Omental fat pad (tissue), 4 donors: ENCODE measurements around a stretch of chr2.

GRCh38 chr2:32401084-32401822 lies 44.4 kb downstream of the BIRC6 start:
- PRO-cap, result no peak
- RAMPAGE, long total RNA, 4 experiments, result no peak in any of the 4 experiments

GRCh38 chr2:32414739-32415093 lies 57.9 kb downstream of the BIRC6 start:
- PRO-cap, result no peak
- RAMPAGE, long total RNA, 4 experiments, result no peak in any of the 4 experiments

DNA sequence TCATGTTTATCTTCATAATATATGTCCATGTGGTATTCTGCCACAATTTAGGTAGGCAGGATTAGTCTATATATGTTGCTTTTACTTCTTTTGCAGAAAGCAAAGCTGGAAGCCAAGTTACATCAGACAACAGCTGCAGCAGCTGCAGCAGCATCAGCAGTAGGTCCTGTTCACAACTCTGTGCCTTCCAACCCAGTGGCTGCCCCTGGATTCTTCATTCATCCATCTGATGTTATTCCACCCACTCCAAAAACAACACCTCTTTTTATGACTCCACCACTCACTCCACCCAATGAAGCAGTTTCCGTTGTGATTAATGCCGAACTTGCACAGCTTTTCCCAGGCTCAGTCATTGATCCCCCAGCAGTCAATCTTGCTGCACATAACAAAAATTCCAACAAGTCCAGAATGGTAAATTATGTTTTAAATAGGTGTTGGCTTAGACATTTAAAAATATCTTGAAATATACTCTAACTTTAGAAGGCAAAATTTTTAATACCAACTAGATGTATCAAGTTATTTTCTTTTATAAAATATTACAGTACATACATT lies 107.7 kb downstream of the BIRC6 start:
- PRO-cap, result no peak
- RAMPAGE, long total RNA, 4 experiments, result no peak in any of the 4 experiments

GRCh38 chr2:32464965-32465361 lies 108.1 kb downstream of the BIRC6 start:
- PRO-cap, result no peak
- RAMPAGE, long total RNA, 4 experiments, result no peak in any of the 4 experiments

DNA sequence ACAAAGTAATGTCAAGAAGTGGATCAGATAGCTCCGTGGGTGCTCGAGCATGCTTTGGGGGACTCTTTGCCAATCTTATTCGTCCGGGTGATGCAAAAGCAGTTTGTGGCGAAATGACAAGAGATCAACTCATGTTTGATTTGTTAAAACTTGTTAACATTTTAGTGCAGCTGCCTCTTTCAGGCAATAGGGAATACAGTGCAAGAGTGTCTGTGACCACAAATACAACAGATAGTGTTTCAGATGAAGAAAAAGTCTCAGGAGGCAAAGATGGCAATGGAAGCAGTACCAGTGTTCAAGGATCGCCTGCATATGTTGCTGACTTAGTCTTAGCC lies 128.2 kb upstream of the TTC27 start:
- PRO-cap, result no peak
- RAMPAGE, long total RNA, 4 experiments, result no peak in any of the 4 experiments

GRCh38 chr2:32574785-32575500 lies 52.9 kb upstream of the TTC27 start:
- PRO-cap, result no peak
- RAMPAGE, long total RNA, 4 experiments, result no peak in any of the 4 experiments

DNA sequence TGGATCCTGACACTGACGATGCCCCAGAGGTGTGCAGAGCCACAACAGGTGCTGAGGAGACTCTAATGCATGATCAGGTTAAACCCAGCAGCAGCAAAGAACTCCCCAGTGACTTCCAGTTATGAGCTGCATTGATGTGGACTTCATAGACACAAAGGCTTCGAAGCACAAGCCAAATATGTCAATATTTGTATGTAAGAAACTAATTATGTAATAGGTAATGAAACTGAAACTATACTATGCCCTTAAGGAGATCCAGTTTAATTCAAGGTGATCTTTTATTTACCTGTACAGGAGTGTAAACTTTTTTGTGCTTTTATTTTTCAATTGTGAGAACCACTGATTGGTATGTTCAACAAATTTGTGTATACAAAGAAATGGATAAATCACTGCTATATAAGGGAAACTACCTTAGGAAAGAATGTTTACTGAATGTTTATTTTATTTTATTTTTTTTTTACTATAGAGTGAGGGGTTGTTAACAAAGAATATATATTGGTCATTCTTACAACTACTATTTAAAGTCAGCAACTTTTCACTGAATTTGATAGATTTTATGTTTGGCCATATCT lies 10.0 kb upstream of the TTC27 start:
- PRO-cap, result no peak
- RAMPAGE, long total RNA, 4 experiments, result no peak in any of the 4 experiments

GRCh38 chr2:32715163-32715765 lies 87.4 kb downstream of the TTC27 start:
- PRO-cap, result no peak
- RAMPAGE, long total RNA, 4 experiments, result no peak in any of the 4 experiments

DNA sequence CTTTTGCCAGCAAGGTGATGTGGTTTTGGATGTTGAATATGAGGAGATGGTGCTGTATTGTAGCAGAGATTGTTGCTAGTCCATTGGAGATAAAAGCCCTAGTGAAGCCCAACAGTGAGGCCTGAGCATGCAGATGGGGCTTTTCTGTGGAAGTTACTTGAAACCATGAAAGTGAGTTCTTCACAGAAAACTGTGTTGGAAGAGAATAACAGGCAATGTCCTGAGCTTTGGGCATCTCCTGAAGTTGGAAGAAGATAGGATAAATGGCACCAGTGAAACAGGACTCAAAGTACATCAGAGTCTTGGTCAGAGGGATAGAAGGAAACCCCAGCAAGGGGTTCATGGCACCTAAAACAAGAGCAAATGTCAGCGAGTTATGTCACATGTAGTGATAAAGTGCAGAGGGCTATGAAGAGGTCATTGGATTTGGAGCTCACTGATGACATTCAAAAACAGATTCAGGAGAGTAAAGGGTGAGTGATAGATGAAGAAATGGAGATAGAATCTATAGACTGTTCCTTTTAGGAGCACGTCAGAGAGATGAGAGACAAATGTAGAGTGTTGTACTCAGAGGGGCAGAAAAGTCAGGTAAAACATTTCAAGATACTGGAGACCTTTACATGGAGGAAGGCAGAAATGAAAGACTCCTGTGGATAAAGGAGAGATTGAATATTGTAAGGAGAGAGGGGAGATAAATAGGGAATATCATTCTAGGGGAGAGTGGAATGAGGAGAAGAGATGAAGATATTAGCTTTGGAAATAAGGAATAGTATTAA lies 141.3 kb downstream of the TTC27 start:
- PRO-cap, result no peak
- RAMPAGE, long total RNA, 4 experiments, result no peak in any of the 4 experiments

DNA sequence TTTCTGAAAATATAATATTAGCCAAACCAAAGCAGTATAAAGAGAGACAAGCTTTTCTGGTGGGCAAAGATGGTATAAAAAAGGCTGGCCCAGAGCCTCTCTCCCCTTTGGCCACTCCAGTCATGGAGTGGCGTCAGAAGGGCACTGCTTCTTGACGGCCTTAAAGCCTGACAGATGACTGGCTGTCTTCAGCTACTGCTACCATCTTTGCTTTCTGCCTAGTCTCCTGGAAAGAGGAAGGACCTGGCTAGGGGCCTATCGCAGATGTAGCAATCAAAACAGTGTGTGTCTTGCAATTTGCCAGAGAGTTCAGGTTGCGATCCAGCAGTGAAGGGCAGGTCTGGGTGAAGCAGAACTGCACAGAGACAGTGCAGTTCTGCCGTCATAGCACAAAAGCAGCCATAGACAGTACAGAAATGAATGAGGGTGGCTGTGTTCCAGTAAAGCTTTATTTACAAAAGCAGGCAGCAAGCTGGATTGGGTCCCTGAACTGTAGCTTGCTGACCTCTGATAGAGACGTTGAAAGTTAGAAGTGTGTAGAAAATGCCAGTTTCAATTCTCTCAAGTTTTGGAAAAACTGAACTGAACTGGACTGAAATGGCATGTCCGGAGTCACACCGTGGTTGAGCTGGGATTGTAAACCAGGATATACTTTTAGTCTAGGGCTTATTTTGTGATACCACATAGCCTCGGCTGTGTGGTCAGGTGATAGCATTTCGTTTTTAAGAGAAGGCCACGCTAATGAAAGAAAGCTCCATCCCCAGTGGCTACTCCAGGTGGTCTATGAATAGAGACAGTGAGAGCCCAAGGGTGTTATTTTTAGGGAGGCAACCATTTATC lies 186.7 kb downstream of the LTBP1 start:
- PRO-cap, result no peak
- RAMPAGE, long total RNA, 4 experiments, result no peak in any of the 4 experiments

DNA sequence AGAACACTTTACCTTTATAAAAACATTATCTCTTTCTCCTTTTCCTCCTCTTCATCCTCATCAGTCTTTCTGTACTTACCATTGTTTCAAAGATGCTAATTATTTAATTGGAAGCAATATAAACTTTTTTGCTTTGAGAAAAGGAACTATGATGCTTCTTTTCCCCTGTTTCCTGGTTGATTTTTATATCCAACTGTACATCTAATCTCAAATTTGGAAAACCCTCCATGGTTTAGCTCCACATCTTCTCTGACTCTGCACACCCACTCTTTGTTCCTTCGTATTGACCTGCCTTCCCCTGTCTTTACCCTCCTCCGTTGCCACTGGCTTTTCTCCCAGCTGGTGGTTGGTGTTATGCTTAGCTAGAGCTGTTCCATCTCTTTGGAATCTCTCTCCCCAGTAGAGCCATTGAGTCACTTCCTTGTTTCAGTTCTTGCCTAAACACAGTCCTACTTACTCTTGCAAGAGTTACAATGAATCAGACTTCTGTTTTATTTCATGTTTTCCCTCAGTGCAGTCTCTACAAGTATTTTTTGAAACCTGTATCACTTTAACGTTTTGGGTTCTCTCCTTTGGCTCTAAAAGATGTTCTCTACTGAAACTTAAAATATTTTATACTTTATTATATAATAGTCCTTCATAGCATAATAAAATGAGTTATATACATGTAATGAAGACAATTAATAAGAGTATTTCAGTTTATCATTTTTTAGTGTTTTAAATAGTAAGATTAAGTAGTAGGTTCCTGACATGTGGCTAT lies 263.9 kb downstream of the LTBP1 start:
- PRO-cap, result no peak
- RAMPAGE, long total RNA, 4 experiments, result no peak in any of the 4 experiments

DNA sequence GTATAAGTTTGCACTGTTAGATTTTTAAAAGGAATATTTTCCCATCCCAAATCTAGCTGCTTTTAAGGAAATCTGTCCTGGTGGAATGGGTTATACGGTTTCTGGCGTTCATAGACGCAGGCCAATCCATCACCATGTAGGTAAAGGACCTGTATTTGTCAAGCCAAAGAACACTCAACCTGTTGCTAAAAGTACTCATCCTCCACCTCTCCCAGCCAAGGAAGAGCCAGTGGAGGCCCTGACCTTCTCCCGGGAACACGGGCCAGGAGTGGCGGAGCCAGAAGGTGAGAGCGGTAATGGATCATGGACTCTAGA lies 219.3 kb upstream of the RASGRP3 start:
- PRO-cap, result no peak
- RAMPAGE, long total RNA, 4 experiments, result no peak in any of the 4 experiments

- PRO-cap, result no peak
- RAMPAGE, long total RNA, 4 experiments, result no peak in any of the 4 experiments
Observed at GRCh38 chr2:33300234-33300733, 176.2 kb upstream of the RASGRP3 start.

- PRO-cap, result no peak
- RAMPAGE, long total RNA, 4 experiments, result no peak in any of the 4 experiments
Observed at GRCh38 chr2:33555028-33555802, 43.9 kb downstream of the FAM98A start.

- PRO-cap, result no peak
- RAMPAGE, long total RNA, 4 experiments, result no peak in any of the 4 experiments
Observed at GRCh38 chr2:33558581-33559096, 40.5 kb downstream of the FAM98A start.

GRCh38 chr2:33598203-33599129 lies 633 bp downstream of the FAM98A start:
- PRO-cap, result no peak
- RAMPAGE, long total RNA, 4 experiments, result no peak in any of the 4 experiments

GRCh38 chr2:35973711-35974153 lies 381.8 kb upstream of the CRIM1 start:
- PRO-cap, result no peak
- RAMPAGE, long total RNA, 4 experiments, result no peak in any of the 4 experiments

DNA sequence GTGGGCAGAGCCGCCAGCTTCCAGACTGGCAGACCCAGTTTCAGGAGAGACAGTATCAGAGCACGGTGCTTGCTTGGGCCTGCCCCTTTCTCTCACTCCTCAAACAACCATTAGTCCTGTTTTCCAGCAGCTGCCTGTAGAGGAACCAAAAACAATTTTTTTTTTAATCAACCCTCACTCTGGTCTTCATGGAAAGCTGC lies 25.1 kb upstream of the CRIM1 start:
- PRO-cap, result no peak
- RAMPAGE, long total RNA, 4 experiments, result no peak in any of the 4 experiments

DNA sequence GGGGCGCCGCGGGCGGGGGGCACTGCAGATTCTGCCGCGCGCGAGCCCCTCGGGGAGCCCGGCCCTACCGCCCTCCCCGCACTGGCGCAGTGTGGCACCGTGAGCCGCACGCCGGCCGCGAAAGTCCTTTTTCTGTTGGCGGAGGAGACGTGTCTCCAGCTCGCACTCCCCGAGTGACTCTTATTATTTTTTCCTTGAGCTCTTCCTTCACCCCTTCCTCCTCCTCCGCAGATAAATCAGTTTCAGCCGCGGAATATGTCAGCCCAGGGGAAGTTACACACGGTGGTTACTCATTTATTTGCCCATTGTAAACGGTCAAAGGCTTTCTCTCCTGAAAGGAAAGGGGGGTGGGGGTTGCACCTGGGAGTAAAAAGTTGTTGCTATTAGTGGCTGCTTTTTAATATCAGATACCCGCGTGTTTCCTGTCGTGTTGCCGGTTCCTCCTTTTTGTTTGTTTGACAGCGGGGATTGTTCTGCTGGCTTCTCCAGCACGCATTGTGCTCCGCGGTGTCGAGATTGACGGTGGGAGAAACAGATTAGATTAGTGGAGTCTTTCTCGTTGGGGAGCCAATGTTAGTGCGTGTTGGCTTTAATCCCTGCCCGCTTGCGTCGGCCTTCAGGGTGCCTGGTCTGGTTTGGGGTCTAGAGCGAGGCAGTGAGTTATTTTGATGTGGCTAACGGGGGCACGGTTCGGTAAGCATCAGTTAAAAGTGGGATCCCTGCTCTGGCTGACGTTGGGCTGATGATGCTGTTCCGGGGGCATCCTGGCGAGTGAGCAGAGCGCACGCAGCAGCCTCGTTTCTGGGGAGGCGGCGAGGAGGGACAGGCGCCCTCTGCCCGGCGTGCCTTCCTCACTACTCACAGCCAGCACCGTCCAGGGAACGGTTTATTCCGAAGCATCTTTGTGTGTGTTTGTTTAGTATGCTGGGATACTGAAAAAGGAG lies 1.6 kb downstream of the CRIM1 start:
- PRO-cap, result unidirectional peak, minus-strand start at position 181 of the sequence
- RAMPAGE, long total RNA, 4 experiments, result start-site peak on the minus strand in 2 of 4 experiments, centred at positions 658 to 883 of the sequence, 6 reads per replicate

DNA sequence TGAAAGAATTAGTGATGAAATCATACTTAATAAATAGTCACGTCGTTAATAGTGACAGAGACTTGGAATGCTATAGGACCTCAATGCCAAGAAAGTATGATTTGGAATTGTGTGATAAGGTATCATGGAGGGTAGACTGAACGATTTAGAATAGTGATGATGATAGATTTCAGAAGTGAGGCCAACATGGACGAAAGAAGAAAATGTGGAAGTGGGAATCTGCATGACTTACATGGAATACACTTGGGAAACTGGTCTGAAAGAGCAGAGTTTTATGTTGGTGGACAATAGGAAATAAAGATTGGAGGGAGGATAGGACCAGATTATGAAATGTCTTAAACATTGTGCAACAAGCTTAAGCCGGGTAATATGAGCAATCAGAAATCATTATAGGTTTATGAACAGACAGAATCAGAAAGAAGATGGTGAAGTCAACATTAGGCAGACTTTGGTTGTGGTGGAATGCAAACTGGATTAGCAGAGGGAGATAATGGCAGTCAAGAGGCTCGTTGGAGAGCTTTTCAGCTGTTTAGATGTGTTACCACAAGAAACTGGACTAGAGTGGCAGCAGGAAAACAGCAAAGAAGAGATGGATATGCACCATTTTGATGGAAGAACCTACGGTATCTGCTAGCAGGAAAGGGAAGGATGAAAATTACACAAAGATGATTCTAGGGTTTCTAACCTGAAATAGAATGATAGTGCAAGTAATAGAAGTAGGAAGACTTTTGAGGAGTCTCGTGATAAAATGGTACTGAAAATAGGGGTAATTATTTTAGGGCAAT lies 43.5 kb downstream of the CRIM1 start:
- PRO-cap, result no peak
- RAMPAGE, long total RNA, 4 experiments, result no peak in any of the 4 experiments